H4 (cell line): Measurements from ENCODE around the genes RAC3 and RFNG.

DNA sequence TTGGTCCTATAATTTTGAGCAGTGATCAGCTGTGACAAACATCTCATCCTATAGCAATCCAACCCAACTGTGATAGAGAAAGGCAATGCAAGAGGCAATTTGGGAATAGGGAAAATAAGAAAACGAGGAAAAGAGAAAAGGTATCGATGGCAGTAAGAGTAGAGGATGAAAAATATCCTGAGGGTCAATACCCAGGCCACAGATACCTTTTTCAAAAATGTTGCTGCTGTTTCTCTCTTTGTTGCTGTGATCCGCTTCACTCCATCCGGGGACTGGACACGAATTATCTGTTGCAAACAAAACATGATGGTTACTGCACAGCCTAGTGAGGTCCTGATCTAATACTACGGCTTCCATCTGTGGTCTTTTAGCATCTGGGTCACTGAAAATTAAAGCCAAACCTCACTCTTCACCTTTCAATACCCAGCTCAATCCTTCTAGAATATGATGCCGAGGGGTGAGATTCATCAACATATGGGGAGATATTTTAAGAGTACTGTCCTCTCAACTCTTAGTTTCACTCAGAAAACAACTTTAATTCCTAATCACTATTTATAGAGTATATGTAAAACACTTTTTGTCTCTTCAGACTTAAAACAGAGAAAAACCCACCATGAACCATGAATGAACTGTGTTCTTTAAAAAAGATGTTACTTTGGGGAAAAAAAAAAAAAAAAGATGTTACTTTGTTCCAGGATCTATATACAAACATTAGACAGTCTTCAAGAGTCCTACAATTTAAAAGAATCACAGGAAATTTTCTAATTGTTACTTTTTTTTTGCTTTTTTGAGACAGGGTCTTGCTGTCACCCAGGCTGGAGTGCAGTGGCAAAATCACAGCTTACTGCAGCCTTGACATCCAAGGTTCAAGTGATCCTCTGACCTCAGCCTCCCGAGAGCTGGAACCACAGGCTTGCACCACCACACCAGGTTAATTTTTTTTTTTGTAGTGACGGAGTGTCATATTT lies 7.1 kb downstream of the NPLOC4 start:
- RAMPAGE, long total RNA, result no peak

DNA sequence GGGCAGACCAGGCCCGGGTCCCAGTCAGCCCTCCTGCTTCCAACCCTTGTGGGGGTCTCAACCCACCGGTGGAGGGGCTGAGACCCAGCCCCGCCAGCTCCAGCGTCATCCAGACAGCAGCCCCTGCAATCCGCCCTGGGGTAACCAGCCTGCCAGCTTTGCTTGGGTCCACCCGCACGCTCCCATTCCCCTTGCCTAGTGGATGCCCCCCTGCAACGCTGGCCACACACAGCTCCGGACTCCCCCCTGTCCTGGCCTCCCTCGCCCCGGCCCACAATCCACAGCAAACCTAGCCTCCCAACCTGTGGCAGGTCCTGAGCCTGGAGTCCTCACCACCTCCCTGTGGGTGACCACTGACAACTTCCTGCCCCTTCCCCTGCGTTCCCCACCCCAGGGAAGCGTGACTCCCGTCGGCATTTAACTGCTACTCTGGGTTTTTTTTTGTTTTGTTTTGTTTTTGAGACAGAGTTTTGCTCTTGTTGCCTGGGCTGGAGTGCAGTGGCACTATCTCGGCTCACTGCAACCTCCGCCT lies 2.9 kb downstream of the PDE6G start:
- RAMPAGE, long total RNA, result no peak

DNA sequence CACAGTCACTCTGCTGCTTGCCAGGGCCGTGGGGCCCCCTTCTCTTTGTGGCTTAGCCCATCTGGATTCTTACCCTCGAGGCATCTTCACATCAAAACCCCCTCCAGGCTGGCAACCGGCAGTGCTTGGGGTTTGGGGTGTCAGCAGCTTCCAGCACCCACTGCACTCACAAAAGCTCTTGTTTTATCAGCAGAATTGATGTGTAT lies 7.1 kb downstream of the HGS start:
- RAMPAGE, long total RNA, result no peak

DNA sequence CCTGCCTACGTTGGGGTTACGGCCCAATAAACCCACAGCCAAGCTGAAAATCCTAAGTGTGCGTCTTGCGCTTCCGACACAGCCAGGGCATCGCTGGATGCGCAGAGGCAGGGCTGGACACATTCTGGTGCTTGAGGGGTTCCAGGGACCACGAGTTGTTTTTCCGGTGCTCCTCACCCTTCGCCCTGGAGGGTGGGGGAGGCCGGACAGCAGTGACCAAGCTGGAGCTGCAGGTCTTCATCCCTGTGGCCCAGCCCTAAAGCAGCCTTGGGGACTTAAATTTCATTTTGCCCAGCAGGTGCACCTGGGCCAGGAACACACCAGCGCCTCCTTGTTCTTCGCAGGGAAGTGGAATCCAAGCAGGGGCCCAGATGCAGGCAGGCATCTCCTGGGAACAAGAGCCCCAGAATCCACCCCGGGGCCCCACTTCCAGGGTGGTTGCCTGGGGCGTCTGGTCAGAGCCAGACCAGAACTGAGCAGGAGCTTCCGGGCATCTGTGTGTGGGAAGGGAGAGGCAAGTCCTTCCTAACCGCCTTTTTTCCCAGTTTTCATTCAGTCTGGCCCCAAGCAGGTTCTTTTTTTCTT lies 925 bp upstream of the SLC25A10 start:
- RAMPAGE, long total RNA, result no peak

DNA sequence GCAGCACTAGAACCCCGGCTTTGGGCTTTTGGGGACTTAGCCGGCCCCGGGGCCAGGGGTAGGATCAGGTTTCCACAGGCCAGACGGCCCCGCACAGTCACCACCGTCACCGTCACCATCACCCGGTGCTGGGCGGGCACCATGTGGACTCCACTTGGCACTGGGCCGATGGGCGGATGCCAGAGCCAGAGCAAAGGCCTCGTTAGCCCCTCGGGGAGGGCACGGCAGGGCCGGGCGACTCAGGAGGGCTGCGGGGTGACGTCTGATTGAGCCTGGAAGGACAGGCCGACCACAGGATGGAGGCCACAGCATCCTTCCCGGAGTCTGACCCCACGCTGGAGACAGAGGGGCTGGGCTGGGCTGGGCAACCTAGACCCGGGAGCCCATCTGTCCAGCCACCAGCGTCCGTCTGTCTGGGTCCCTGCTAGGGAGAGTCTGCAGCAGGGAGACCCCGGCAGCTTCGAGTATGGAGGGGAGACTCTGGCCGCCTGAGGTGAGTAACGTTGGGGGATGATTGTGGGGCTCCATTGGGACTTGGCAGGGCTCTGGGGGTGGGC lies 22.4 kb downstream of the SLC25A10 start:
- RAMPAGE, long total RNA, result no peak

GRCh38 chr17:81841266-81842047 lies 6.6 kb upstream of the PPP1R27 start:
- RAMPAGE, long total RNA, result no peak

GRCh38 chr17:81842972-81843381 lies 8.1 kb upstream of the PPP1R27 start:
- RAMPAGE, long total RNA, result no peak

DNA sequence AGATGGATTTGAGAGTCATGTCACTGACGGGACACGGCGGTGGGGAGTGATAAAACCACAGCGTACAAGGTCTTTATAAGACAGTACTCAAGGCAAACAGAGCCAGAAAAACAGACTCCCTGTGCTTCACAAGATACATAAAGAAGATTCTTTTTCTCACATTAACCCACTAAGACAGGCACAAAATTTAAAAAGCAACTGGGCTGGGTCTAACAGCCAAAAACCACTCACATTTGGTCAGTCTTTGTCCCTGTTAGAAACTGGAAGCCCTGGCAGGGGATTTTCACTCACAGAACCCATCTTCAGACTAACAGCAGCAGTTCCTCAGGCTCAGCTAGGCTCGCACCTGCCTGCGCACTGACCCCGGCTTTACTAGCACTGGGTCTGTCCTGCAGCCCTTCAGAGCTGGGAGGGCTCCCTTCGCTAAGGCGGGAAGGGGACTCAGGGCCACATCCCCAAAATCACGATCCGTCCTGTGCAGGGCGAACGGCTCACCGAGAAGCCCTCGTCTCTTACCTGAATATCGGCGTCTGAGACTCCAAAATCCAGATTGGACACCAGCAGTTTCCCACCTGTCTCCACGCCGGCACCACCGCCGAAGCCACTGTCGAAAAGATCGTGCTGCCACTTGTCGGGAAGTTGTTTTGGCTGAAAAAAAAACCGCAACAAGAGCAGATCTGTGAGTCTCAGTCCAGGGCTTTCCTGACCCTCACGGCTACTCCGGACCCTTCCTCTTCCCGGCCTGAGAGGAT lies 1.0 kb downstream of the ALYREF start:
- RAMPAGE, long total RNA, result no peak

- RAMPAGE, long total RNA, result no peak
Measured at GRCh38 chr17:81903113-81903634, 1.1 kb downstream of the NPB start.

GRCh38 chr17:81921823-81922722 lies 4.1 kb upstream of the SIRT7 start:
- RAMPAGE, long total RNA, result no peak

DNA sequence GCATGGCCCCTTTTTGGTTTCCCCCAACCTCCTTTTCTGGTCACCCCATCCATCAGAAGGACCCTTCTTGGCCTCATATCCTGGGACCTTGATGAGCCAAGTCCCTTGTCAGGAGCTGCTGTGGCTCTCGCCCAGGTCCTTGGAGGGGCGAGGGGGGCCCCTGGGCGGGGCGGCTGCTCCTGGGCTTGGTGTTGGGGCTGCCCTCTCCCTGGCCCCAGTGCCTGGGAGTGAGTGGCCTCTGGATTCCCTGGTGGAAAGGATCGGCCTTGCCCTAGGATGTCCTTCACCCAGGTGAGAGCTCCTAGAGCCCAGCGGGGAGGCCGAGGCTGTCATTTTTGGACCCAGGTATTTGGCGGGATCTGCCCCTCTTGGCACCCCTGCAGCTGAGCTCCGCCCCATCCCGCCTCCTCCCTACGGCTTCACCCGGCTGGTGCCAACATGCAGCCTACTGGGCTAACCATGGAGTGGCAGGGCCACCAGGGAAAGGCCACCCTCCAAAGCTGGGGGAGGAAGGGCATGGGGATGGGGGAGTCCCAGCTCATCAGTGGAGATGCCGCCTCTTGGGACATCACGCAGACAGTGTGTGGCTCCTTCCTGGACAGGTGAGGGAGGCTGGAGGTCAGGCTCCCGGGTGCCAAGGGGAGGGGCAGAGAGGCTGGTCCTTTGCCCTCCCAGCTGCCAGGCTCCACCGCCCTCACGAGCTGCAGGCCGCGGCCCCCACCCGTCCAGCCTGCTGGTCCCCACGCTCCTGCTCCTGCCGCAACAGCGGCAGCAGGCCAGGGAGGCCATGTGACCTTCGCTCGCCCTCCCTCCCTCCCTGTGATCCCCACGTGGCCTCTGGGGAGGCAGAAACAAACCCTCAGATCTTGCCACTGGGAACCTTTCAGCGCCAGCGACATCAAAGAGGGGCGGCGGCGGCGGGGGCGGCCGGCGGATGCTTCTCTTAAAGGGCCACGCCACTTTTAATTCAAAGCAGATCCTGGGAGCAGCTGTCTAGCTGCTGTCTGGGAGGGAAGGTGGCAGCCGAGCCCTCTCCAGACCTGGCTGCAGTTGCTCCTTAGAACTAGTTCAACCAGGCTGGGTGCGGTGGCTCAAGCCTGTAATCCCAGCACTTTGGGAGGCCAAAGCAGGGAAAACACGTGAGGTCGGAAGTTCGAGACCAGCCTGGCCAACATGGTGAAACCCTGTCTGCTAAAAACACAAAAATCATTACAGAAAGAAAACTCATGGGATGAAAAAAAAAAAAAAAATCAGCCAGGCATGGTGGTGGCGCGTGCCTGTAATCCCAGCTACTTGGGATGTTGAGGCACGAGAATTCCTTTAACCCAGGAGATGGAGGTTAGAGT lies 6.7 kb upstream of the NOTUM start:
- RAMPAGE, long total RNA, result no peak

DNA sequence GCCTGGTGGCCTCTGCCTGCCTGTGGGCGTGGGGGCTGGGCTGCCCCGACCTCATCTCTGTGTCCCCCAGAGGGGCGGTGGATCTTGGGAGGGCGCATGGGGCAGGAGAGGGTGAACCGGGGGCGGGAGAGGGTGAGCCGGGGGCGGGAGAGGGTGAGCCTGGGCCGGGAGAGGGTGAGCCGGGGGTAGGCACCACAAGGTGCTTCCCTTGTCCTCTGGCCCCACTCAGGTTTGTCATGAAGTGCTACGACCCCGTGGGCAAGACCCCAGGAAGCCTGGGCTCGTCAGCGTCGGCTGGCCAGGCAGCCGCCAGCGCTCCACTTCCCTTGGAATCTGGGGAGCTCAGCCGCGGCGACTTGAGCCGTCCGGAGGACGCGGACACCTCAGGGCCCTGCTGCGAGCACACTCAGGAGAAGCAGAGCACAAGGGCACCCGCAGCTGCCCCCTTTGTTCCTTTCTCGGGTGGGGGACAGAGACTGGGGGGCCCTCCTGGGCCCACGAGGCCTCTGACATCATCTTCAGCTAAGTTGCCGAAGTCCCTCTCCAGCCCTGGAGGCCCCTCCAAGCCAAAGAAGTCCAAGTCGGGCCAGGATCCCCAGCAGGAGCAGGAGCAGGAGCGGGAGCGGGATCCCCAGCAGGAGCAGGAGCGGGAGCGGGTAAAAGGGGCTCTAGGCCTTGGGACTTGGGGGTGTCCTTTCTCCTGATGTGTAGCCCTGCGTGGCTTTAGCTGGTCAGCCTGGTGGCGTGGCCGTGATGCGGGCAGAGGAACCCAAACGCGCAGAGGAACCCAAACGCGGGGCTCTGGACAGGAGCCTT lies 19.0 kb downstream of the ASPSCR1 start:
- RAMPAGE, long total RNA, result no peak

GRCh38 chr17:82003492-82004293 lies 19.0 kb downstream of the CENPX start:
- RAMPAGE, long total RNA, result no peak

DNA sequence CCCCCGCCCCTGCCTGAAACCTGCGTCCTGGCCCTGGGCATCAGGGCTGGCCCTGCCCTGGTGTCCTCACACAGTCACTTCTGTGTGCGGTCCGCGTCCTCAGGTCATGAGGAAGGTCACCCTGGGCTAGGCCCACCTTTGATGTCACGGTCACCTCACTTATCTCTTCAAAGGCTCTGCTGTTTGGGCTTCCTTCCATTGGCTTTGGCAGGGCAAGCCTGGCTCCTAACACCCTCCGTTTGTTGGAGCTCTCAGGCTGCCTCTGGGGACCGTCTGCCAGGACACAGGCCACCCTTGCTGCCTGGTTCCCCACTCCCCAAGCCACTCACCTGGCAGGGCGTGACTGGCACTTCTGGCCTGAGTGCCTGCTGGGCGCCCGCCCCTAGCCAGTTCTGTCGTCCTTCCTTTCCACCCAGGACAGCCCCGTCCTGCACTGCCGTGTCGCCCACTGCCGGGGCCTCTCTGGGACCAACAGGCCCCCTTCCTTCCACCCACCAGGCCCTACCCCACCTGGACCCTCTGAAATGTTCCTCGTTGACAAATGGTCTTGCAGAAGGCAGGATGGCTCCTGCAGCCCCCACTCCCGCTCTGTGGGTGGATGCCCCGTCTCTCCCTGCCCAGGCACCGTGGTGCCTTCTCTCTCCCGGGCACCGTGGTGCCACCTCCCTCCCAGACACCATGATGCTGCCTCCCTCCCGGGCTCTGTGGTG lies 8.7 kb downstream of the CENPX start:
- RAMPAGE, long total RNA, result no peak

DNA sequence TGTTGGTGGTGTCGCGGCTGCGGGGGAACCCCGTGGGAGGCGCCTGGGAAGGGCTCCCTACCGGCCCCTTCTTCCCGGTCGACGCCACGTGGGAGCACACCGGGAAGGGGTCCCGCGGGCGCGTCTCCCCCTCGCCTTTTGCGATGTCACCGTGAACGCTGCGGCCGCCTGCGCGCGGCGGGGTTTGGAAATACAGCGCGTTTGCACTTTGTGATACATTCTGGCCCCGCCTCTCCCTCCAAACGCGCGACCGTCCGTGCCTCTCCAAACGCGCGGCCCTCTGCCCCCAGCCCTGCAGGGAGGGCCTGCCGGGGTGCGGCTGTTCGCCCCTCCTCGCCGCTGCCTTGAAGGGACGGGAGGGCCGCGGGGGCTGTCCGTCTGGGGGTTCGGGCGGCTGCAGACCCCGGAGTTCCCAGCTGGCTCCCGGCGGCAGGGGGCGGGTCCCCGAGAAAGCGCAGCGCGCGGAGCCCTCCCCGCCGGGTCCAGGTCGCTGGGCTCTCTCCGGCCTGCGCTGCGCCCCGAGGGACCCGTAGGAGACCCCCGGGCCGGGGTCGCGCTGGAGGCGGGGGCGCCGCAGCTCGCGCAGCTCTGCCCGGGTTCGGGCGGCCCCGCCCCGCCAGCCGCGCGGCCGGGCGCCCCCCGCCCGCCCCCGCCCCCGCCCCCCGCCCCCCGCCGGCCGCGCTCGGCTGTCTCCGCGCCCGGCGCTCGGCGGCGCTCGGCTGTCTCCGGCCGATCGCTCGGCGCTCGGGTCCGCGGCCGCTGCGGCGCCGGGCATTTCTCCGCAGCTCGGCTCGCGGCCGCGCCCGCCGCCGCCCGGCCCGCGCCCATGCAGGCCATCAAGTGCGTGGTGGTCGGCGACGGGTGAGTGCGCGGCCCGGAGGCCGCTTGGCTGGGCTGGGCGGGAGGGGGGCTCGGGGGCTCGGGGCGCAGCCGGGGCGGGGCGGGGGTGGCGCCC lies at the start of gene RAC3:
Gene RAC3 (plus strand): TSS at position 743 of the 955 bp plus-strand sequence.
- RAMPAGE, long total RNA, result no peak

- RAMPAGE, long total RNA, result no peak
Measured at GRCh38 chr17:82034885-82035356, 2.6 kb downstream of the DCXR start.

GRCh38 chr17:82051235-82051987 lies at the start of gene RFNG:
Gene RFNG, minus strand, starts transcription at chr17:82051811.
- RAMPAGE, long total RNA, result start-site peak on the plus strand at chr17:82051915-82051919, 31 reads

DNA sequence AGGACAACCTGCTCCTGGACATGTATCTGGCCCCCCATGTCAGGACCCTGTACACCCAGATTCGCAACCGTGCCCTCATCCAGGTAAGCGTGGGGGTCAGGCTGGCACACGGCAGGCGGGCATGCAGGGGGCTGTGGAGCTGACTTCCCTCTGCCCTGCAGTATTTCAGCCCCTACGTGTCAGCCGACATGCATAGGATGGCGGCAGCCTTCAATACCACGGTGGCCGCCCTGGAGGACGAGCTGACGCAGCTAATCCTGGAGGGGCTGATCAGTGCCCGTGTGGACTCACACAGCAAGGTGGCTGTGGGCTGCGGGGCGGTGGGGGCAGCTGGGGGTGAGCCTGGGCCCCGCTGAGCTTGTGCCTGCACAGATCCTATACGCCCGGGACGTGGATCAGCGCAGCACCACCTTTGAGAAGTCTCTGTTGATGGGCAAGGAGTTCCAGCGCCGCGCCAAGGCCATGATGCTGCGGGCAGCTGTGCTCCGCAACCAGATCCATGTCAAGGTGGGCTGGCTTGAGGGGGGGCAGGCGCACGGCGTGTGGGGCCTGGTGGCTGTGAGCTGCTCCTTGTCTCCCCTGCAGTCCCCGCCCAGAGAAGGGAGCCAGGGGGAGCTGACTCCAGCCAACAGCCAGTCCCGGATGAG lies 4.9 kb downstream of the GPS1 start:
- RAMPAGE, long total RNA, result no peak

- RAMPAGE, long total RNA, result no peak
Measured at GRCh38 chr17:82059706-82060228, 5.8 kb downstream of the DUS1L start.

- RAMPAGE, long total RNA, result no peak
Measured at GRCh38 chr17:82083718-82084447, 14.2 kb downstream of the FASN start.